Lower leg skin (tissue), 2 donors: Measurements from ENCODE around the gene PTPRZ1.

DNA sequence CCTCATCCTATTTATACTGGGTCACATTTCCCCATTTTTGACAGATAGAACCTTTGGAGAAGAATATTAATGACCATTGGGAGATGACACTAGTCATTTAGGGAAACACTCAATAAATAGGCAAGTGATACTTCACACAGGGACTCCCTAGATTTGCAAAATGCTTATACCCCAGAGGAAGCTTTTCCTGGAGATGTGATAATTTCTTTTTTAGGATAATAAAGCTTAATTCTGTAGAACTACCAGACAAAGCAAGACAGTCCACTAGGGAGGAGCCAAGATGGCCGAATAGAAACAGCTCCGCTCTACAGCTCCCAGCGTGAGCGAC, 91.0 kb upstream of the CAV2 start:
- PRO-cap, result no peak
- RAMPAGE, long total RNA, 2 experiments, result no peak in any of the 2 experiments

DNA sequence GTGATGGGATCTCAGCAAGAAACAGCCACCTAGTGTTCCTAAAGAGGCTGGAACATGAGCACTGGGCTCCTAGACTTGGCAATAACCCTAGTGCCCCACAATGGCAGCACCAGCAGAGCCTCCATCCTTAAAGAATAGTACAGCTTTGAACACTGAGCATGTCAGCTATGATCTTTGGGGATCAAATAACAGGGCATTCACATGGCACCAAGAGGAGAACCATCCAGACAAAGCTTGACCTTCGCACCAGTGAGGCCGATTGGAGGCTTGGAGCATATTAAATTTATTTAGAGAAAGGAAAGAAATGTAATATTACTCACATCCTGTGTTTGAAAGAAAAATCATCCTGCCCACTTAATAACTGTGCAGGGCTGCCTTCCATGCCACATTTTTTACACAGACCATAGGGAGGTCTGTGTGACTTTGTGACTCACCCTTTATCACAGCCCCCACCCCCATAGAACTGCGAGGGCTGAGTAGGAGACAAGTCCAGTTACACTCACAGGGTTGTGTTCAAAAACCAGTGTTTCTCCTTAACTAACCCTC, 52.0 kb downstream of the CAV1 start:
- PRO-cap, result no peak
- RAMPAGE, long total RNA, 2 experiments, result no peak in any of the 2 experiments

- PRO-cap, result no peak
- RAMPAGE, long total RNA, 2 experiments, result no peak in any of the 2 experiments
These were observed 52.1 kb downstream of the MET start for GRCh38 chr7:116723925-116724684.

- PRO-cap, result no peak
- RAMPAGE, long total RNA, 2 experiments, result no peak in any of the 2 experiments
These were observed 55.1 kb downstream of the MET start for GRCh38 chr7:116726860-116727723.

- PRO-cap, result no peak
- RAMPAGE, long total RNA, 2 experiments, result no peak in any of the 2 experiments
These were observed 52.1 kb upstream of the CAPZA2 start for GRCh38 chr7:116810218-116810787.

DNA sequence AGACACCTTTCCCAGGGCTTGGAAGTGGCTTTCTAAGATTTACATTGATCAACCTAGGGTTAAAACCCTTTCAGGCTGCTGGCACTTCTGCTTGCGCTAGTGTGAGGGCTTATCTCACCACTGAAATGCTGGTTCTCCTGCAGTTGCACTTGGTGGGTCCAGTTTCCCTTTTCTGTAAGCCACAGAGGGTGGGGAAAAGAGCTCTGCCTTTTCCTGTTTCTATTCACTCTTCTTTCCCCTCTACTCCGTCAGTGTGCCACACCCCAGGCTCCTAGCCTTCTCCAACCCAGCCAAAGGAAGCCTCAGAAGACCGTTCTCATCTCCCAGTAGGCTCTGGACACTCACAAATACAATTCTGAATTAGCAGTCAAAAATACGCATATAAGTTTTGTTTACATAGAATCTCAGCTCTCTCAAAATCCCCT, 19.0 kb upstream of the CAPZA2 start:
- PRO-cap, result unidirectional peak, plus-strand start at position 289 of the sequence
- RAMPAGE, long total RNA, 2 experiments, result no peak in any of the 2 experiments

DNA sequence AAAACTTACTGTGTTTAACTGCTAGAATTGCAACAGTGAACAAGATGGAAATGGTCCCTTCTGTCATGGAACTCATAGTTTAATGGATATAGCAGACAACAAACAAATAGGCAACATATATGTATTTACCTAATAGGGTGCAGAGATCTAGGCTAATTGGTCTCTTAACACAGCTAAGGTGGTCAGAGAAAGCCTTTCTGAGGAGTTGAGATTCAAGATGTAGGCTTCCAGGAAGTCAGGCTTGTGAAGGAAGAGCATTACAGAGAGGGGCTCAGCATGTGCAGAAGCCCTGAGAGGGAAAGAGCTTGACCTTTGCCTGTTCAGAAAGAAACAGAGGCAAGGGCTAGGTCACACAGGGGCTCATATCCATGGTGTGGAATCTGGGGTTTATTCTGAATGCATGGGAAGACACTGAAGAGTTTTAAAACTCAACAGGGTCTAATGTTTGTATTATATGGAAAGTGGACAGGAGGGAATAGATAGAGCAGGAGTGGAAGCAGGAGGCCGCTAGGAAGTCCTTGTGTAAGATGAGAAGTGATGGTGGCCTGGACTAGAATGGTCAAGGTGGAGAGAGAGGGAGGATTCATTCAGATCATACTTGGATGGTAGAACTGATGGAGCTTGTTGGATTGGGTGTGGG, 98.0 kb downstream of the ST7 start:
- PRO-cap, result no peak
- RAMPAGE, long total RNA, 2 experiments, result no peak in any of the 2 experiments

DNA sequence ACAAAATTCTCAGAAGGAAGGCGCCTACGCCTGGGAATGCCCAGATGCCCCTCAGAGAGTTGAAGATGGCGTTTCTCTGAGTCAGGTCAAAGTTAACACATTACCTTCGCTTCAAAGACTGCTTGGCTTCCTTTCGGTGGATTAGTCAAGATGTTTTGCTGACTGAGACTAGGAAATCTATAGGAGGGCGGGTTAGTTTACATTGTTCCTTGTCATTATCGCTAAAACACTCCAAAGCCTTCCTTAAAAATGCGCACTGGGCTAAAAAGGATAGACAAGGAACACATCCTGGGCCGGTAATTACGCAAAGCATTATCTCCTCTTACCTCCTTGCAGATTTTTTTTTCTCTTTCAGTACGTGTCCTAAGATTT, 950 bp upstream of the CFTR start:
- PRO-cap, result no peak
- RAMPAGE, long total RNA, 2 experiments, result no peak in any of the 2 experiments

GRCh38 chr7:117532088-117532476, 52.3 kb downstream of the CFTR start:
- PRO-cap, result no peak
- RAMPAGE, long total RNA, 2 experiments, result no peak in any of the 2 experiments

DNA sequence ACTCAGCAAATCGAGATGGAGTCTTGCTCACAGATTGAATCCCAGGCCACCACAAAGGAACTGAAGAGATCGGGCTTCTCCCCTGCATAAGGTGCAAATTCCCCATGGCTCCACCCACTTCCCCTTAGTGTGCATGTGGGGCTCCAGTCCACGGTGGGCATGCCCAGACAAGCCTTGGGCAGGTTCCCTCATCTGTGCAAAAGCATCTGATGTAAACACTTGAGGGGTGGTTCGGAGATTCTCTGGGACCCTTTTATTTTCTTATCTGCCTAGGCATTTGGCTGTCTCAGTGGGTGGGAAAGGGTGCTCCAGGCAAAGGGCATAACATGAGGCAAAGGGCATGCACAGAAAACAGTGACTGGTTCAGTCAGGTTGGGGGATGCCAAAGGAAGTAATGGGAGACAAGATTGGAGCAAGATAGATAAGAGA, 150.7 kb downstream of the CFTR start:
- PRO-cap, result no peak
- RAMPAGE, long total RNA, 2 experiments, result no peak in any of the 2 experiments

DNA sequence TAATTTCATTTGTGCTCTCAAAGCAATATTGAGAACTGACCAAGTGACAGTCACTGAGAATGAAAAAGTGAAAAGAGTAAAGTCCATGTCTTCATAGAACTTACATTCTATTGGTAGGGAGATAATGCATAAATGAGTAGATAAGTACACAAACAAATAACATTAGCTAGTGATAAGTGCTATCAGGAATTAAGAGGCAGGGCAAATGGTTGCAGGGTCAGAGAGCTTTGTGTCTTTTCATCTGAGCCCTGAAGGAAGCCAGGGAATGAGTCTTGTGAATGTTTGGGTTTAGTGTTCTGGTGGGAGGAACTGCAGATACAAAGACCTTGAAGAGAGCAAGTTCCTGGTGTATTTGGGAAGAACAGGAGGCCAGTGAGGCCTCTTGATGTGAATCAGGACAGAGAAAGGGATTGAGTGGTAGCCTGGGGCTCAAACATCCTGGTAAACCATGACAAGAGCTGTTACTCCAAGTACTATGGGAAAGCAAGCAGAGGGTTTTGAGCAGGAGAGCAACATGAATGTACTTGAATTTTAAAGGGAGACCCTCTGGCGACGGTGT, 183.8 kb downstream of the CTTNBP2 start:
- PRO-cap, result no peak
- RAMPAGE, long total RNA, 2 experiments, result no peak in any of the 2 experiments

GRCh38 chr7:121049092-121050578, 61.1 kb downstream of the CPED1 start:
- PRO-cap, result no peak
- RAMPAGE, long total RNA, 2 experiments, result no peak in any of the 2 experiments

DNA sequence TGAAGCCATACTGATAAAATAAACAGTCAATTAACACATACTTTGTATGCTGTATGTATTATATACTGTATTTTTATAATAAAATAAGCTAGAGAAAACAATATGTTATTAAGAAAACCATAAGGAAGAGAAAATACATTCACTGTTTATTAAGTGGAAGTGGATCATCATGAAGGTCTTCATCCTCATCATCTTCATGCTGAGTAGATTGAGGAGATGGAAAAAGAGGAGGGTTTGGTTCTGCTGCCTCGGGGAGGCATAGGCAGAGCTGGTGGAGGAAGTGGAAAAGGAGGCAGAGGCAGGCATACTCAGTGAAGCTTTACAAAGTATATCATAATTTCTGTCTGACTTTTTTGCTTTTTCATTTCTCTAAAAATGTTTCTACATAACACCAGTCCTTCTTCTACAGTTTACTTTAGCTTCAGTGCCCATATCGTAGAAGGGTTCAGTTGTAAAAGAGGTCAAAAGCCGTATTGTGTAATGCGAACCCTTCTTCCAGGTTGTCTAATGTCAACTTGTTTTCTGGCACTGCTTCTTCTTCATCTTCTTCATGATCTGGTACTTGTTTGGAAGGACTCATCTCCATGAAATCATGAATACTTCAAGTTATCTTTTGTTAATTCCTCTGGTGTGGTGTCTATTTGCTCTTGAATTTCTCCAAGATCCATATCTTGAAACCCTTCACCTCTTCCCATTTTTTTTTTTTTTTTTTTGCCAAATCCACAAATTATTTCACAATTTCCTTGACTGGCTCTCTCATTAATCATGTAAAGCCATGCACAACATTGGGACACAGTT, 84.8 kb downstream of the CPED1 start:
- PRO-cap, result no peak
- RAMPAGE, long total RNA, 2 experiments, result no peak in any of the 2 experiments

GRCh38 chr7:121076275-121077614, 88.2 kb downstream of the CPED1 start:
- PRO-cap, result no peak
- RAMPAGE, long total RNA, 2 experiments, result no peak in any of the 2 experiments

- PRO-cap, result no peak
- RAMPAGE, long total RNA, 2 experiments, result no peak in any of the 2 experiments
These were observed 148.4 kb upstream of the WNT16 start for GRCh38 chr7:121180216-121180941.

DNA sequence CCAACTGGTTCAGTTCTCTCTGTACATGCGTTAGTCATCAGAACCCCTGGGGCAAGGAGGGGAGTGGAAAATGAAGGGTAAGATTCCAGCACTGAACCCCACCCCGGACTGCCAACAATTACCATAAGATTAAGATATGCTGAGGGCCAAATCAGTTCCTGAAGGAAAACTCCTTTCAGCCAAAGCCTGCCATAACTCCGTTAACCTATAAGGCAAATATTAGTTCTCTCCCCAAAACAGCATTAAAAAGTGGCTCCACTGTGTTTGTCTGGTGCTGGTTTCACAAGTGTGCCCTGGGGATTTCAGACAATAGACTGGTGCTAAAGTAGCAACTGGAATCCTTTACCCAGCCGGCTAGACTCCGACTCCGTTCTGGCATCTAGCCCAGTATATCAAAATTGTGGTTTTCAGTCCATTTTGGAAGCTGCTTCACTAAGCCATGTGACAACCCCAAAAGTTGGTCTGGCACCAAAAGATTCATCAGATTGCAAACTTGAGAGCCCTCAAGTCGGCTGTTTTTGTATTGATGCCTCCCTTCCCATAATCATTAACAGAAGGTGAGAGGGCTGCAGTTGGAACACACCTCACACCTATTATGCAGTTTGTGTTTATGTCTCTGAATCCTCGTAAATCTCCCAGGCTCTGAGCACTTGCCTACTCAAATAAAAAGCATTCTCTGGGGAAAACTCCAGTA, 15.1 kb upstream of the WNT16 start:
- PRO-cap, result no peak
- RAMPAGE, long total RNA, 2 experiments, result no peak in any of the 2 experiments

GRCh38 chr7:121329911-121330746, 1.3 kb downstream of the WNT16 start:
- PRO-cap, result unidirectional peak, minus-strand start at chr7:121330244
- RAMPAGE, long total RNA, 2 experiments, result start-site peak on the minus strand in 2 of 2 experiments, at chr7:121330193-121330684 at its widest, 9 to 32 reads per replicate

DNA sequence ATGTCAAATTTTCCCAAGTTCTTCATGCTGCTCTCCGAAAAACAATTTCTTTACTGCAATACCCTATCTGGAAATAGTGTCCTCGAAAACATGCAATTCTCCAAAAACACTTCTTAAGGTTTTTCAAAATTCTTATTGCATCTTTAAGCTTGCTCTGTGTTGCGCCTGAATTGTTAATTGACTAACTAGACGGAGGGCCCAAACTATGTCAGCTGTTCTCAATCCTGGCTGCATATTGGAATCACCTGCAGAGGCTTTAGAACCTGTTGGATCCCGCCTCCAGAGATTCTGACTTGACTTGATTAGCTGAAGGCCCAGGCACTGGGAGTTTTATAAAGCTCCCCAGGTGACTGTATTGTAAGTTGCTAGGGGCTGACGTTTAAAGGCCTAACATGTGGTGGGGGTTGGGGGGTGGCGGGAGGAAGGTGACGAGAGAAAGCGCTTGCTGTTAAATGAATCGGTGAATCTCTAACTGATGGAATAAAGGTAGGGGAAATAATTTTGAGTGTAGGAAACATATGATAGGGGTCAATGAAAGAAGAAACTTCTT, 224.8 kb upstream of the FAM3C start:
- PRO-cap, result no peak
- RAMPAGE, long total RNA, 2 experiments, result no peak in any of the 2 experiments

GRCh38 chr7:121872607-121873335, at the start of gene PTPRZ1:
PTPRZ1 (plus strand) TSS chr7:121873161.
- PRO-cap, result unidirectional peak, plus-strand start at chr7:121873161
- RAMPAGE, long total RNA, 2 experiments, result start-site peak on the plus strand in 2 of 2 experiments, at chr7:121873107-121873166 at its widest, 182 to 226 reads per replicate

GRCh38 chr7:122142912-122143658, 964 bp downstream of the AASS start:
- PRO-cap, result no peak
- RAMPAGE, long total RNA, 2 experiments, result no peak in any of the 2 experiments